Fibroblast of villous mesenchyme (primary cell): Measurements from ENCODE around the gene RIMBP3B.

DNA sequence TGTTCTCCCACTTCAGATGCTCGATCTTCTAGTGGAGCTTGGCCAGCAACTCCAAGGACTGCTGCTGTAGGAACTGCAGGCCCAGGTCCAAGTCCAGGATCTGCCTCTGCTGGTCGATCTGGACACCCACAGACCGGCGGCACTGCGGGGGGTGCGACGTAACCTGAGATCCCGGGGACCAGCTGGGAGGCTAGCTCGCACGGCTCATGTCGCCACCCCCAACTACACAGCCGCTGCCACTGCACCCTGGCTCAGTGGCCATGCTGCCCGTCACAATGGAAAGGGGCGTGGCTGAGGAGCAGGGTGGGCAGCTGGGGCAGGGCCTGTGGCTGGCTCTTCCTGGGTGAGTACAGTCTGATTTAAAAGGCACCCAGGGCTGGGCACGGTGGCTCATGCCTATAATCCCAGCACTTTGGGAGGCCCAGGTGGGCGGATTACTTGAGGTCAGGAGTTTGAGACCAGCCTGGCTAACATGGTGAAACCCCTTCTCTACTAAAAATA lies 84.6 kb downstream of the MED15 start:
- CAGE, long polyA plus RNA = no peak

GRCh38 chr22:20634107-20634544 lies 126.7 kb downstream of the MED15 start:
- CAGE, long polyA plus RNA = no peak

DNA sequence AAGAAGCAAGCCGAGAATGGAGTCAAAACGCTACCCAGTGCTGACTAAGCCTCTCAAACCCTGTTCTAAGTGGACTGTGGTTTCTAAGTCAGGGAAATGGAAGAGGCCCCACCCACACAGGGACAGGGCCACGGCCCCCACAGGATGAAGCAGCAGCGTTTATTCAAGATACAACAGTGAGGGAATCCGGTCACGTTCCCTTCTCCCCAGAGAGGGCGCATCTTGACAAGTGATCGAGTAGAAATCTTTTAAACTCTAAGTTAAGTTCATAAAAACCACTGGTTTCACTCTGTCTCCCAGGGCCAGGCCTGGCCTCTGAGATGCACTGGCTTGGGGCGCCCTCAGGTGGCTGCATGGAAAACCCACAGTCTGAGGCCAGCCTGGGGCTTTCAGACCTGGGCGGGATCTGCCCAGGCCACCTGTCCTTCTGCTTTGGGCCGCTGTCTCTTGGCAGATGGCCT lies 76.5 kb upstream of the SERPIND1 start:
- CAGE, long polyA plus RNA = no peak

- CAGE, long polyA plus RNA = no peak
Observed at GRCh38 chr22:20710490-20711113, 63.3 kb upstream of the SERPIND1 start.

GRCh38 chr22:20764550-20765485 lies 9.1 kb upstream of the SERPIND1 start:
- CAGE, long polyA plus RNA = no peak

GRCh38 chr22:20798391-20799541 lies 24.9 kb downstream of the SERPIND1 start:
- CAGE, long polyA plus RNA = no peak

GRCh38 chr22:20810611-20811156 lies 36.8 kb downstream of the SERPIND1 start:
- CAGE, long polyA plus RNA = no peak

DNA sequence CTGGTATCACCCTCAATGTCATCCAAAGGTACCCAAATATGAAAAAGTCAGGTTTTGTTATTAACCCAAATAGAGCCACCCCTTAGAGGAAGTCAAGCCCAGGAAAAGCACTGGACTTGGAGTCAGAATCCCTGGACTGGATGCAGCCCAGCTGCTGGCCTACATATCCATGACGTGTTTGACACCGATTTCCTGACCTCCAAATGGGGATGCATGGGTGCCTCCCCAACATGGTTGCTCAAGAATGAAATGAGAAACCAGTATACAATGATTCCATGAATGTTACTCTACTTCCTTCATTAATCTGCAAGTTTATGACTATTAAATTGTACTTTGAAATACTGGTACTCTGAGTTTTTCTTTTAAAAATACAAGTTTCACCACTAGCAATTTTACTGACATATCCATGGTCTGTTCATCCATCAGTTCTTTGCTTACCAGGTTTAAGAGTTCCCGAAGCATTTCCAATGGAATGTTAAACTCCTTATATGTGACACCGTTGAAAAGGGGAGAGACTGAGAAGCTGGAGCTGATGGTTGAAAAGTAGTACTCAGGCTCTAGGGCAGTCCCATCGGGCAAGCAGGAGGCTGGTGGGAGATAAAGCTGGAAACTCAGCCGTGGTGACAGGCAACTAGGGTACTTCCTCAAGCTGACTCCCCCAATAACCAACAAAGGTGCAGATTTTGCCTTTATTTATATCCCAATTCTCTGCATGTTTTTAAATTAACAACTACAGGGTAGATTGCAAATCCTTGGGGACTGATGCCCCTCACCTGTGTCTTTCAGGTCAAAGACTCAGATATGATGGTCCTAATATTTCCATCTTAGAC lies 39.2 kb downstream of the SERPIND1 start:
- CAGE, long polyA plus RNA = no peak

DNA sequence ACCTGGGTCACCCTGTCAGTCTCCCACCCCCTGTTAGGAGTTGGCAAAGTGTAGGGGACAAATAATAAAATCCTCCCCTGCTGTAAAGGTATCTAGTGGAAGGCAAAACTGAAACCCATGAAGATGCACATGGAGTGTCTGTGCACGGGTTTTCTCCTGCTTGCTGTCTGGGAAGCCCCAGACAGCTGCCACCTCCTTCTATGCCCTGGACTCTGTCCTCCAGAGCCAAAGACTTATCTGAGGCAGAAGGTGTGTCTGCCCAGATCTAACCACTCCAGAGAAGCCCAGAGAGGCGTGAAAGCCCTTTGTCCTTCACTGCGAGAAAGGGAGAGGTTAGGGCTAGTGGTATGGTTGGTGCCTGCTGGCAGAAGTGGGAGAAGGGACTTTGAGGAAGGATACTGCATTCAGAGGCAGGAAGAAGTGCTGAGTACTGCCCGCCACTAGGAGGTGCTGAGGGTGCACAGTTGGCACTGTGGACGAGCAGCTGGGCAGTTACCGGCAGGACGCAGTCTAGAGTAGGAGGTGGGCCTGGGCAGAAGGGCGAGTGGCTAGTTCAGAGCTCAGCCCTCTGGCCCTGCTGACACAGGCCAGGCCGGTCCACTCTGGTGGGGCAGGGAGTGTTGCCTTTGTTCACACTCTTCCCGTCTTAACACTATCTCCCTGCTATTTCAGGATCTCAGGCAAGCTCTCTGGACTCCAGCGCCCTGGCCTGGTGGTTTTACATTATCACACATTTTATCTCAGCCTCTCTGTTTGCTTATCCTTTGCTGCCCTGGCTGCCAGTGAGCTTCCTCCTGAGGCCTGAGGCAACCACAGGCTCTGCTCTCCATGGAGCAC lies 26.6 kb downstream of the SNAP29 start:
- CAGE, long polyA plus RNA = no peak

DNA sequence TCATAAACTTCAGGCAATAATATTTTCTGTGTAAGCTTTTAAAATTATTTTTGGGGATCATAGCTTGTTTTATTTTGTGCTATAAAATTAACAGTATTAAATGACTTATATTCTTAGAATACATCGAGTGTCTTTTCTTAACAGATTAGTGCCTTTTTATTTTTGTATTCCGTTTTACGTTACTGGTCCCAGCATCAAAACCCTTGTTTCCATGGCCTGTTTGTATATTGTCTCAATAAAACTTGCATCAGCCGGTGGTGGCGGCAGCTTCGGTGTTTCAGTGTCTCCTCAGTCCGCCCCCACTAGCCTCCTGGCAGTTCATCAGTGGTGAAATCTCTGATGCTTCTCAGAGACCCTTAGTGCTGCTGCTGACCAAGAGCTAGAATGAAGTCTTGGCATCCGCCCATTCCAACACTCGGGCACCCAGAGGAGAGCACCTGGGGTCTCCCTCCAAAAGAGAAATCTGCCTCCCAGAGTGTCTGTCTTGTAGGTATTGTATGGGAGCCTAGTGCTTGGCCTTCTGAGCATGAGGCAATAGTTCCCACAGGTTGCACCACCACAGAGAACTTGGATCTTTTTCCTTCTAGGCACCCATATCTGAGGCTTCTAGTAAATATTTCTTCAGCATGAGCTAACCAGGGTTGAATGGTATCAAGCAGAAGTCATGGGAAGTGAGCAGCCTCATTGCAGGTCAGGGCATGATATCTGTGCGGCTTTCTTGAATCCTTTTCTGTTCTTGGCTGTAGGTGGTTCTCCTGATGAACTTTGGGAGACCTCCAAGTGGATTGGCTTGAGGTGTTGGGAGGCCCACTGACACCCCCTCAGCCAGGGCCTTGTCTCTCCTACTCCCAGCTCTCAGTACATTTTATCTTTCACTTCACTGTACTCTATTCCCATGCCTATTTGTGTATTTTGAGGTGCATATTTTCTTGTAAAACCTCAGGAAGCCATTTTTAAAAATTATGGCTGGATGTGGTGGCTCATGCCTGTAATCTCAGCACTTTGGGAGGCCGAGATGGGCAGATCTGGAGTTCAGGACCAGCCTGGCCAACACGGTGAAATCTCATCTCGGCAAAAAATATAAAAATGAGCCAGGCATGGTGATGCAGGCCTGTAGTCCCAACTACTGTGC lies 13.2 kb upstream of the AIFM3 start:
- CAGE, long polyA plus RNA = no peak

- CAGE, long polyA plus RNA = no peak
Observed at GRCh38 chr22:20995869-20997110, 5.6 kb downstream of the THAP7 start.

- CAGE, long polyA plus RNA = no peak
Observed at GRCh38 chr22:21383592-21383917, at the start of gene RIMBP3B. TSS of gene RIMBP3B (plus strand) at chr22:21383751.

DNA sequence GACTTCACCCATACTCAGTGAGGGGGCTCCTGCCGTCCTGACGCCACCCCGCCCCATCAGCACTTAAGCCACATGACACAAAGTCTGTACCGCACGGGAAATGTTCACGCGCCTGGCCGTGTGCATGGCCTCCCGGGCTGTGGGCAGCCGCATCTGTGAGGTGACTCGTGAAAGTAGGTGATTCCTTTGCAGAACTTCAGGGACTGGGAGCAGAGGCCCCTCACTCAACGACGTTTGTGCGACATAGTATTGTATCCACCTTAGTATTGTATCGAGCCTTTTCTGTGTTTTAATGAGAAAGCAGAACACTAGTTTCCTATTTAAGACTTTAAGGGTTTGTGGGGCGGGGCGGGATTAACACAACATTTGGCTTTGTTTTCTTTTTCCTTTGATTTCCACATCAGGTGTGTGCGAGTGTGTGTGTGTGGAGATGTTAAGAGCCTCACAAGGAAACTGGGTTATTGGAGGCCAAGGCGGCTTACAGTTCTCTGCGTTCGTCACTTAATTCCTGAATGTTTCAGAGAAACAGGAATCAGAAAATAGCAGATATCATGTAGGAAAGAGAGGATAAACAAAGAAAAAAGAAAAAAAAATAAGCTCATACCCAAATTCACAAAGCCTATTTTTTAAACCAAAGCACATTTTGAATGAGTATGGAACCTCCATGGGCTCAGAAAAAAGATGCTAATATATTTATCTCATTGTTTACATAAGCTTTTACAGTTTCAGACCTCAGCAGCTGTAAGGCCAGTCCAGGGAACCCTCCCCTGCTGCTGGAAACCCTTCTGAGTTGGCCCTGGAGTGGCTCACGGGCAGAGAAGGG lies 18.1 kb upstream of the TMEM191C start:
- CAGE, long polyA plus RNA = no peak

DNA sequence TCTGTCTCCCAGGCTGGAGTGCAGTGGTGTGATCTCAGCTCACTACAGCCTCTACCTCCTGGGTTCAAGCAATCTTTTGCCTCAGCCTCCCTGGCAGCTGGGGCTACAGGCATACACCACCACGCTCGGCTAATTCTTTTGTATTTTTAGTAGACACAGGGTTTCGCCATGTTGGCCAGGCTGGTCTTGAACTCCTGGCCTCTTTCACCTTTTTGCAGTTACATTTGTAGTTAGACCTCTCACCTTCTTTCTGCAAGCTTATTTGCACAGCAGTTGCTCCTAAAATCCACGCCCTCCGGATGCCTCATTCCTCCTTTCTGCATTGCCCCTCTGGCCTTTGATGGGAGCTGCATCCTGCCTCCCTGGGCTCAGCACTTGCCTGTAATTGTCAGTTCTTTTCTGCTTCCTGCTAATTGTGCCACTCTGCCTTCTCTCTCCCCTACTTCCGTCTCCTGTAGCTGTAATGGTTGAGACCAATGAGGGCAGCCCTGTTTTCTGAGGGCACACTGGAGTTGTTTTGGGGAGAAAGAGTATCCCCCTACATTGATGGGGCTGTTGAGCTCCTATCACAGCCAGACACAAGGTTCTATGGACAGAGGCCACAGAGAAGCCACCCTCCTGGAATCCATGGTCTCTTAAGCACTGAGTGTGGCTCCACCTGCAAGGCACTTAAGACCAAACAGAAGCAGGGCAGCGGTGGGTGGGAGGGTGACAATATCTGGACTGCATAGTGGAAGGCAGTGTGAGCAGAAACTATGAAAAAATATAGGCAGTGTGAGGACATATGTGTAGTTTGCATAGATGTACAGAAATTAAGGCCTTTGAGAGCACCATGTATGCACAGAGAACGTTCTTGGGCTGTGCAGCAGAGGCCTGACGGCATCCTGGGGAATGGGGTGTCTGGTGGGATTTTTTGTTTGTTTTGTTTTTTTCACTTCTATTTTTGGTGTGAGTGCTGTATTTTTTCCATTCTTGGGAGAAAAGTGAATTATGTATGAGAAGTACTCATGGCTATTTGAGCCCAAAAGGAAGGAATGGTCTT lies 30.6 kb downstream of the YDJC start:
- CAGE, long polyA plus RNA = no peak

GRCh38 chr22:21612766-21613442 lies 16.9 kb downstream of the YDJC start:
- CAGE, long polyA plus RNA = no peak

DNA sequence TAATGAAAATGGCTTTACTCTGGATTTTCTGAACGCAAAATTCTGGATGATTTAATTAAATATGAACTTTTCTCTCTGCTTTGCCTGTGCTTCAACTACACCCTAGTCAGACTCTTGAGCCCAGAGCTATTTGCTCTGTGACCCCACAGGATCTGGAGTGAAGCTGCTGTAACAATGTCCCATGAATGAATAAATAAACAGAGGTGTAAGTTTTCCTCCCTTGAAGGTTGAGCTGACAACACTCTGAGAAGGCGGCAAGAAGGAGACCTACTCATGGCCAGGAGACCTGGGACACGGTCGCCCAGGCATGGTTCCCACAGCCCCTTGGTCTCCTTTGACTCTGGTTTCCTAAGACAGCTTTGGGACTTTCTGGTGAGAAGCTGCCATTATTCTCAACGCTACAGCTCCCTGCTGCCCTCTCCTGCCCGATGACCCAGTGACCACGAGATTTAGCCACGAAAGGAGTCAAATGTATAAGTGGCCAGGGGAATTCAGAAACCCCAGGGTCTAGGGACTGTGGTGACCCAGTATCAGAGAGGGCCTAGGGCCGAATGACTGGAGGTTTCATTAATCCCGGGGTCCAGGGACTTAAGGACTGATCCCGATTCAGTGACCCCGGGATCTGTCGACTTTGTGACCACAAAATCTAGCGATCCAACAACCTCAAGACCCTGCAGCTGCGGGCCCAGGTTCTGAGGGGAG lies 740 bp upstream of the SDF2L1 start:
- CAGE, long polyA plus RNA = no peak

DNA sequence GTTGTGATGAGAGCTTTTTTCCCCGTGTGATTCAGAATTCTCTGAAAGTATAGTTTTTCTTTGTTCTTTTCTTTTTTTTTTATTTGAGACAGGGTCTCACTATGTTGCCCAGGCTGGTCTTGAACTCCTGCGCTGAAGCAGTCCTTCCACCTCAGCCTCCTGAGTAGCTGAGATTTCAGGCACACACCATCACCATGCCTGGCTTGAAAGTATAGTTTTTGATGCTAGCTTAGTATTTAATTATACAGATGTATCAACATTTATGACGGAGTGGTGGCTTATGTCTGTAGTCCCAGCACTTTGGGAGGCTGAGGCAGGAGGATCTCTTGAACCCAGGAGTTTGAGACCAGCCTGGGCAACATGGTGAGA lies 5.7 kb downstream of the PPIL2 start:
- CAGE, long polyA plus RNA = no peak

DNA sequence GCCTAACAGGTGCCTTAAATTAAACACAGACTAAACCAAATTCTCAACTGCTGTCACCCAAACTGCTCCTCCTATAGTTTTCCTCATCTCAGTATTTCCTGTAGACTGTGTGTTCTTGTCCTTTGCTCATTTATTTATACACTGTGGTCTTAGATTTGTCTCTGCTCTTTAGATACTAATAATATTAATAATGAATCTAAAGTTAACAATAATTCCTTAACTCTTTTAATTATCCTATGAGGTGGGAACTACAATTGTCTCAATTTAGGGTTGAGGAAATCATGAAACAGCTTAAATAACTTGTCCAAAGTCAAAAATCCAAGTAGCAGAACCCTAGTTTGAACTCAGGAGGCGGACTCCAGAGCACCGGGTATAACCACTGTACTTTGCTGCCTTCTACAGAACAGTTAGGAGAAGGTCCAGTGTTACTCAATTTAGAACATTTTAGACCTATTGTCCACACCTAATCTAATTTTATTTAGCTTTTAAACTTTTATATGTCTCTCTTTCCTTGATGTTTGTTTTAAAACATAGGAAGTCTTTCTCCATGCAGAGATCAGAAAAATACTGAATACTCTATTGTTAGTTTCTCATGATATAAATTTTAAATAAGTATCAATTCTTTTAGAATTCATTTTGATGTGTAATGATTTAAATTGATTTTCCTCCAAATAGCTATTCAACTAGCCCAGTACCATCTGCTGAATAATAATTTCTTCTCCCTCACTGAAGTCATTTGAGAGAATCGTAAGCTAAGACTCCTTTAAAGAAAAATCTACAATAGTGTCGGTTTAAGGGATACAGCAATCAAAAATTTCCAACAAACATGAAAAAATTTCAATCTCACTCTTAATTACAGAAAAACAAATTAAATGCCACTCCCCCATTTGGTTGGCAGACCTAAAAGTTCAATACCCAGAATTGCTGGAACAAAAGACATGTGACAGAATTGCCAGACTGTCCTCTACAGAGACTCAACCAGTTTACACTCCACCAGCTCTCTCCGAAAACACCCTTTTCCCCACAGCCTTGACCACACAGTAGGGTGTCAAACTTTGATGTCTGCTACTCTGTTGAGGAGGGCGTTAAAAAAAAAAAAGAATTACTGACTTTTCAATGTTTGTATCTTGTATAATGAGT lies 44.2 kb upstream of the YPEL1 start:
- CAGE, long polyA plus RNA = no peak

- CAGE, long polyA plus RNA = no peak
Observed at GRCh38 chr22:21816105-21817025, 51.1 kb downstream of the MAPK1 start.

DNA sequence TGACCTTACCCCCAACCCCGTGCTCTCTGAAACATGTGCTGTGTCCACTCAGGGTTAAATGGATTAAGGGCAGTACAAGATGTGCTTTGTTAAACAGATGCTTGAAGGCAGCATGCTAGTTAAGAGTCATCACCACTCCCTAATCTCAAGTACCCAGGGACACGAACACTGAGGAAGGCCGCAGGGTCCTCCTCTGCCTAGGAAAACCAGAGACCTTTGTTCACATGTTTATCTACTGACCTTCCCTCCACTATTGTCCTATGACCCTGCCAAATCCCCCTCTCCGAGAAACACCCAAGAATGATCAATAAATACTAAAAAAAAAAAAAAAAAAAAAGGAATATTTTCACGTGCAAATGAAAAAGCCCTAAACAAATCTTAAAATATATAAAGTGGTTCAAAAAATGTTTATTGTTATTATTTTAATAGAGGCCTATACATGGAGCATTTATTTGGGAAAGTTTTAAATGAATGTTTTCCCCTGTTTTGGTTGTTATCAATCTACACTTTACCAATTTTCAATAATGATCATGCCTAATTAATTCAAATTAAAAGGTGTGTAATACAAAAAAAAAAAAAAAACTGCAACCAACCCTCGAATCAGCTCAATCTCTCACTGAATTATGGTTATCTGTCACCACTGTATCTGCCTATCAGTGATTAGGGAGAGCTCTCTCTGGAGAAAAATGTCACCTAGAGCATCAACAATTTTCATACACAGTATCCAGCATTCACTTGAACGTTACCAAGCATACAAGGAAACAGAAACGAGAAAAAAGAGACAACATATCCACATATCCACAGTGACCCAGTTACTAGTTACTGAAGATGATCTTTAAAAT lies 19.1 kb downstream of the MAPK1 start:
- CAGE, long polyA plus RNA = no peak